ENCODE measurements around a stretch of chr14.

DNA sequence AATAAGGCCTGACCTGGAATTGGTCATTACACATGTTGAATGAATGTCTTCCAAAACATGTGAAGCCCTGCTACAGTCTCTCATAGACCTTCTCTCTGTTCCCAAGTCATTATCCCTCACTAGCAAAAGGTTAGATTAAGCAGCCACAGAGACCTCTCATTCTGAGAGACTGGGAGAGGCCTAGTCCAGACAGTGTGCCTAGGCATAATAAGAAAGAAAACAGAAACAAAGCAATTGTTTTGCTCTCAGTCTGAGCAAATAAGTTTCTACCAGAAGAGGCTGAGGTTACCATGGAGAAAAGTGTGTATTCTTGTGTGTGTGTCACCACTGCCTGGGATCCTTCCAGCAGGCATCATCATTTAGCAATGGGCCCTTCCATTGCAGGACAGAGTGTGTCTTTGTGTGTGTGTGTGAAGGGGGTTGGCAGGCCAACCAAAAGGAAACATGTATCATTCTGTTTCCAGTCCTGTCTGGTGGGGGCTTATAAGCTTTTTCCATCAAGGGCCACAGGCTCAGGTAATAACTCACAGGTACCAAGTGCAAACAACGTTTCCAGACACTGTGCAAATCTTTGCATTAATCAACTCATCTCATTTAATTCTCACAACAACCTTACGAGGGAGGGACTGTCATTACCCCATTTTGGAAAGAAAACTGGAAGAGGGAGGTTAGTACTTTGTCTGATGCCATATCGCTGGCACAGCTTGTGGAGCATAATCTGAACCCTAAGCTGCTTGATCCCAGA, 3.6 kb downstream of the EFS start:
- PRO-cap, result no peak

GRCh38 chr14:23366121-23367058, 1.4 kb upstream of the EFS start:
- PRO-cap, result bidirectional peak, plus-strand start at chr14:23366358, minus-strand start at chr14:23366284; bidirectional peak, plus-strand start at chr14:23366500, minus-strand start at chr14:23366506

DNA sequence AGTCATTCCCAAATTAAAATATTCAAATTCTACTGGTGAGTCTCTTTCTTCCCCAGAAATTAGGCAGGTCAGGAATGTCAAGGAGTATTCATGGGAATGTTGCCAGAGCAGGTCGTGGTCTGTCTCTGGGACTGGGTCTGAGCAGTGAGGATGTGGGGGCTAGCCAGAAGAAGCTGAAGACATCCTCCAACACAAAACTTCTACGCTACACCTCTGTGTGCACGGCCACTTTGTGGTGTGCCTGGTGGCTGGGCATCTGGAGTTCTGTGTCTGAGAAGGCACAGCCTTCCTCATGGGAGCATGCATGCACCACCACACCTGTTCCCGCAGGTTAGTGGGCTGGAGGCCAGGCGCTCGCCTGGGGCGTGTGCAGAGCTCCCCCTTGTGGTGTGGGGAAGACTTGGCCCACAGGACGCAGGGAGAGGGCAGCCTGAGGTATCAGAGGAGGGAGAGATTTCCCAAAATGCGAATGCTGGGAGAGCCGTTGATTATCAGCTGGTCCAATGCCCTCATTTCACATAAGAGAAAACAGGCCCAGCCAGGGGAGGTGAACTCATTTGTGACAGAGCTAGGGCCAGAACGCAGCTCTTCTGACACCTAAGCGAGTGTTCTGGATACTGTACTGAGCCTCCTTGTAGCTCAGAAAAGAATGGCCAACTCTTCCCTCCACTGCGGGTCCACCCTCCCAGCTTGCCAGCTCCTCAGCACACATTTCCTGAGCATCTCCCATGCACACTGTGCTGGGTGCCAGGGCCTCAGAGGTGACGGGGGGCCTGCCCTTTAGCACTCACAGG, 3.1 kb downstream of the CMTM5 start:
- PRO-cap, result no peak

DNA sequence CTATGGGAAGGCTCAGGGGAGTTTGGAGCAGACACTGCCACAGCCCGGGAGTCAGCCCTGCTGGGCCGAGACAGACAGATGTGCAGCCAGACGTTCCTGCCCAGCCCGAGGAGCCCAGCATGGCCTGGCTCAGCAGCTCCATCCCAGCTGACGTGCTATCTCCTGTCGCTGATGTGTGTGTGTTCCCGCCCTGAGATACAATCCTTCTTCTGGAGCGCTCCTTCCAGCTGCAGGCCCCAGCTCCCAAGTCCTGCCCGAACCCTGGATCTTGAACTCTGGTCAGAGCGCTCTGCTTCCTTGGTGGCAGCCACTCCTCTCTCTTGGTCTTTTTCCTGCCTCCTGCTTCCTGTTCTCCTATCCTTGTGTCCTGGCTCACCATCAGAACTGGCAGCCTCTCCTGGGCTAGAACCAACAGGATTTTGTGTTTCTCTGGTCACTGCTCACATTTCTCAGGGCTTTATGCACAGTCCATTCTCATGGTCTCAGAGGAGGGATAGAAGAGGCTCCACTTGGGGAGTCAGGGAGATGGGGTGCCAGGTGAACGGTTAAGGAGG, 3.8 kb downstream of the CMTM5 start:
- PRO-cap, result no peak

- PRO-cap, result no peak
Observed at GRCh38 chr14:23411175-23411797, 3.2 kb upstream of the MYH6 start.

GRCh38 chr14:23414345-23415012, 6.4 kb upstream of the MYH6 start:
- PRO-cap, result no peak

GRCh38 chr14:23427373-23427723, 8.1 kb downstream of the MYH7 start:
- PRO-cap, result no peak

DNA sequence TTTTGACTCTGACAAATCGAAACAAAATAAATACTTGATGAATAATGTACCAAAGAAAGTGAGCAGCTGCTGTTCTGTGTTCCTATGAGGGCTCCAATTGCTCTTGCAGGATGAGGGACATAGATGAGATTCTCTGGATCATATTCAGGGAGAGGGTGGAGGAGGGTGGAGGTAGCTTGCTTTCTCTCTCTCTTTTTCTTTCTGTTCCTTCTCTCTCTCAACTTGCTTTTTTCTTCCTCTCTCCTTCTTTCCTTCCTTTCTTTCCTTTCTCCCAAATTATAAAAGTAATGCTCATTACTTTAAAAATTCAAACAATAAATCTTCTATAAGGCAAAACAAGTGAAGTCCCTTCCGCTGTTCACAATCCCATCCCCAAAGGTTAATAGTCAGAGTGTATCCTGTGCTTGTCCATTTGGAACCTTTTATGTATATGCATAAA, 8.9 kb upstream of the MYH7 start:
- PRO-cap, result no peak

DNA sequence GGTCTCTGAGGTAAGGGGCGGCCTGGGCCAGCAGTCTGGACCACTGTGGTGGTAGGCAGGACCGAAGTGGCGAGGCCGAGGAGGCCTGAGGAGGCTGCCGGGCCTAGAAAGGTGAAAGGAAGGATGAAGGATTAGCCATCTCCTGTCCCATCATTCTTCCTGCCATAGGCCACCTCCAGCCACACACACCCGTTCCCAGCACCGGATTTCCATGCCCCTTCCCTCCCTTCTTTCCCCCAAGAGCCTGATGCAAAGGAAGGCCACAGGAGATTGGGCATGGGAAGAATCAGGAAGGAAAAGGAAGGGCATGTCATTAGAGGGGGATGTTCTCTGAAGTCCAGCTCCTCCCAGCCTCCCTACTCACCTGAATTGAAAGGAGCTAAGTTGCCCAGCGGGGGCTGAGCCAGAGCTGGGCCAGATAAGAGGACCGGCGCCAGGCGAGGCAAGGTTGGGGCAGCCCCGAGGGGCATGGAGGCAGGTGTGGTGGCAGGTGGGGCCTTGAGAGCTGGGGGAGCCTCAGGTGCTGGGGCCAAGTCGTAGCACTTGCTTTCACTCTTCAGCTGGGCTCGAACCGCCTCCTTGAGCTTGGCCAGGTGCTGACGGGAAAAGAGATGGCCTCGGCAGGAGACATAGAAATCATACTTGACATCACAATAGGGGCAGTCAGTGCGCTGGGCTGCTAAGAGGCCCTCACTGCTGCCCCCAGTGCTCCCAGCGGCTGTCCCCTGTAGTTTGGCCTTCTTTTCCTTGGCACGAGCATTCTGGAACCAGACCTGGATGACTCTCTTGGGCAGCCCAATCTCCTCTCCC, 28.5 kb downstream of the ZFHX2 start:
- PRO-cap, result no peak

GRCh38 chr14:23566561-23567666, 677 bp downstream of the AP1G2 start:
- PRO-cap, result unidirectional peak, plus-strand start at chr14:23566866; unidirectional peak, plus-strand start at chr14:23567173

DNA sequence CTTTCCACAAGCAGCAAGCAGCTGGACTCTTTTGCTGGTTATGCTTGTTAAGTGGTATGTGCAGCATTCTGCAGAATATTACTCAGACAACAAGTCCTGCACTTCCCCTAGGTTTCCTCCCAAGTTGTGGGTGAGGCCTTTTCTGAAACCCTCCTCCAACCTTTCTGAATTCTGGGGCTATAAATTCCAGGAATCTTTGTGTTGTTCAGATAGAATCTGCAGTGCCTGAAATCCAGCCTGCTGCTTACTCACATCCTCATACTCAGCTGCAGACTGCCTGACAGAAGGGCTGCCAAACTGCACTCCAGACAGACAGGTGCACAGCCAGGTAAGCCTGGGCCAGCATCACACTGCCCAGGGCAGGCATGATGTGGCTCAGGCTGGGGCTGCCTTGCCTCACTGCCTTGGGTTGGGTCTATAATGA, 6.2 kb upstream of the DHRS2 start:
- PRO-cap, result no peak

- PRO-cap, result no peak
Observed at GRCh38 chr14:23646023-23646369, 9.8 kb downstream of the DHRS2 start.

- PRO-cap, result no peak
Observed at GRCh38 chr14:23660106-23660850, 24.1 kb downstream of the DHRS2 start.

- PRO-cap, result no peak
Observed at GRCh38 chr14:23663502-23663743, 27.3 kb downstream of the DHRS2 start.

DNA sequence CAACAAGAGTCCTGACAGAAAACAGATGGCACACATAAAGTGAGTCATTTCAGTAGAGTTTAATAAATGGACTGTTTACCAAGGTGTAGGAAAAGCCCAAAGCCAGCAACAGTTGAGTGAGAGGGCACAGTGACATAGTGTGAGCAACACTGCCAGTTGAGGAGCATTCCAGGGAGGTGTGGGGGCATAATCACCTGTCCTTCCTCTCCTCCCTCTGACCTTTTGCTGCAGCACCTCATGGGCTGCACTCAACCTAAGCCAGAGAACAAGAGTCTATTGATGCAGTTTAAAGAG, 29.2 kb downstream of the DHRS2 start:
- PRO-cap, result no peak

DNA sequence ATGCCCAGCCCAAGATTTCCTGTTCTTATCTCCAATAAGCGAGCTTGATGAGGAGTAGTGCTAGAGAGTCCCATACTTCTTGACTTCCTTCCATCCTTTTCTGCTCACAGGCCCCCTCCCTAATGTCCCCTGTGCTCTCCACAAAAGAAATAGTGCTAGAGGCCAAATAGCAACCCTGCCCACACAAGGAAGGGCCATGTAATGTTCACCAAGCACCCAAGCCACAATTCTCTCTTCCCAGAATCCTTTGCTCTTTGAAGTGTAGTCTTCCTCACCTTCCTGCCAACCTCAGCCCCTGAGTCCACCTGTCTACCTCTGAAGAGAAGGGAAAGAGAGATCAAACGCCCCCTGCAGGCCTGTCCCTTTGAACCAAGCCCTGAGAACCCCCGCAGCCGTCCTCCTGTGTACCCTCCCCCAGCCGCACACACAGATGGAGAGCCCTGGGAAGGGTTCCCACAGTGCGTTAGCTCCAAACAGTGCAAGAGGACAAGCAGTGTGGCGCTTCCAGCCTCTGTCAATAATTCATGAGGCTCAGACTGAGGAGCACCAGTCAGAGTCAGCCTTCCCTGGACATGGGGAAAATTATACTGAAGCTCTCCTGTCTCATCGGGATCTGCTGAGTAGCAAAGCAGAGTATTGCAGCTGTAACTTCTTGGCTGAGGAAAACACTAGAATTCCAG, 1.9 kb upstream of the DHRS4 start:
- PRO-cap, result no peak

GRCh38 chr14:23969621-23970291, 16.2 kb downstream of the DHRS4 start:
- PRO-cap, result bidirectional peak, plus-strand start at chr14:23969955, minus-strand start at chr14:23969821

DNA sequence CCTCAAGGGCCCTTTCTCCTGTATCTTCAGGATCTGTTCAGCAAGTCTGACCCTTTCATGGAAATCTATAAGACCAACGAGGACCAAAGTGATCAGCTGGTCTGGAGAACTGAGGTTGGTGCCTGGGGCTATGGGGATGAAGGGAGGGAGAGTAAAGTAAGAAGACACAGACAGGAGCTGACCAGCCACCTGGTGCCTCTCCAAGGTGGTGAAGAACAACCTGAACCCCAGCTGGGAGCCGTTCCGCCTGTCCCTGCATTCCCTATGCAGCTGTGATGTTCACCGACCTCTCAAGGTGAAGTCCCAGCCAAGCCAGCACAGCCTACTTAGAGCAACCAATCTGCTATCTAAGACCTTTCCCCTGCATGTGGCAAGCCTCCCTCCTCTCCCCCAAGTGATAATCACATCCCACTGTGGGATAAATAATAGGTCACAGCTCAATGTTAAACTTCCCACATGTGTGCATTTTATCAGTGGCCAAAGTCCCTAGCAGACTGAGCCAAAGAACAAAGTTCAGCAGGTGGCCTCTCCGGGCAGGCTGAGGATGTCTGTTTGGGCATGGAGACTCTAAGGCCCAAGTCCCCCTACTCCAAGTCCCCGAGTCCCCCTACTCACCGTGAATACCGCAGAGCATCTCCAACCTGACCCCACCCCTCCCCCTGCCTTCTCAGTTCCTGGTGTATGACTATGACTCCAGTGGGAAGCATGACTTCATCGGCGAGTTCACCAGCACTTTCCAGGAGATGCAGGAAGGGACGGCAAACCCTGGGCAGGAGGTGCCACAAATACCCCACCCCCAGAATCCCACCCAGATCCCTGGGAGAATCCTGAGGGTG, 3.4 kb downstream of the CPNE6 start:
- PRO-cap, result no peak

DNA sequence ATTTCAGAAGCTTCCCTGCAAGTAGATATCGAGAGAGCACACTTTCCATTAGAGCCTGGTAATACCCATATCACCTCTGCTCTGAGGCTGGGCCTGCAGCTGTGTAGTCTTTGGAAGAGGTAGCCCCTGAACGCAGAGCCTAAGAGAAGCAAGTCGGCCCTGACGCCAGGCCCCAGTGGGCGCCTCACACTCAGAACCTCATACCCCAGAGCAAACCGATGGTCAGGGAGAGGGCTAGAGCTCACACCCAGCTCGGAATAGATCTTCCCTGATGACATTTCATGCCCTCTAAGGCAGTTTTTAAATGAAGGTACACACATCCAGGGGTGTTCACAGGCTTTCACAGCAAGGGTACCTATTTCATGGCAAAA, 6.2 kb upstream of the FITM1 start:
- PRO-cap, result no peak

DNA sequence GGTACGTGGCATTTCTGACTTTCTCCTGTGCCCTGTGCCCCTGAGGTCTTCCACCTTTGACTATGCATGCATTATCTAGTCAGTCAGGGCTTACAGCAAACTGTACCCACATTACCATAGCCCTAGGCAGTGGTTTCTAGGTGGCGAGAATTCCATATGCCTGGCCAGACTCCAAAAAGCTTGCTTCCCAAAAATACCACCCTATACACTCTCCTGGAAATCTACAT, 3.0 kb downstream of the IRF9 start:
- PRO-cap, result no peak